Measurements from ENCODE around the gene CCSER1.

DNA sequence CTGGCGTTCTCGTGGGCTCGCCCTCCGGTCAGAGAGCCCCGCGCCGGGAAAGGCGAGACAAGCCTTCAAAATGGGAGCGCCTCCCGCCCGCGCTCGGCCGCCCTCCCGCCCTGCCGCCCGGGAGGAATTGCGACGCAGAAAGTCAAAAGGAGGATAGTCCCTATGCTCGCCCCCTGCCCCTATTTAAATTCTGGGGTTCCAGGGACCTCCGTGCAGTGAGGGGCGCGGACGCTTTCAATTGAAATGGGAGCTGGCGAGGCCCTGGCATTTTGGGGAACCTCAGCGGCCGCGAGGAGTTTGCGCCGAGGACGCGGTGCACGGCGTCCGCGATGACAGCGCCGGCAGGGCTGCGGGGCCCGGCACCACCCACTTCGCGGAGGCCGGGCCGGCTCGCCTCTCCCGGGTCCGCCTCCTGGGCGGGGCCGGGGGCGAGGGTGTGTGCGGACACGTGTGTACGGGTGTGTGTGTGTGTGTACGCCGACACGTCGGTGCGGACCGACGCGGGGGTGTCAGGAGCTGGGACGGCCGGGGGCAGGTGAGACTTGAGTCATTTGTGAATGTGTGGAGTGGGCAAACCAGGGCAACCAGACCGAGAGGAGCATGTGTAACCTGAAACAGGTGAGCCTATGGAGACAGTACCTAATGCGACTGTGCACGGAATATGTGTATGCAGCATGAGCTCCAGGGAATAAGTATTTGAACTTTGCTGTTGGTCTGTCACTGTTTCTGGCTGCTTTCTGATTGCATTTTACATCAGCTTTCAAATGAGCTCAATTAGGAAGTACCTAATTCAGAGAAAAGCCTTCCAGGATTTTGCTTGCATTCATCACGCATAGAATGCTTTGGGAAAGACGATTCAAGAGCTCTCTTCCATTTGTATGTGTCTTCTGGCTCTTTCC, 772 bp downstream of the HERC3 start:
- RRBS, result 2% methylated on average over 21 of the region's 68 CpGs

DNA sequence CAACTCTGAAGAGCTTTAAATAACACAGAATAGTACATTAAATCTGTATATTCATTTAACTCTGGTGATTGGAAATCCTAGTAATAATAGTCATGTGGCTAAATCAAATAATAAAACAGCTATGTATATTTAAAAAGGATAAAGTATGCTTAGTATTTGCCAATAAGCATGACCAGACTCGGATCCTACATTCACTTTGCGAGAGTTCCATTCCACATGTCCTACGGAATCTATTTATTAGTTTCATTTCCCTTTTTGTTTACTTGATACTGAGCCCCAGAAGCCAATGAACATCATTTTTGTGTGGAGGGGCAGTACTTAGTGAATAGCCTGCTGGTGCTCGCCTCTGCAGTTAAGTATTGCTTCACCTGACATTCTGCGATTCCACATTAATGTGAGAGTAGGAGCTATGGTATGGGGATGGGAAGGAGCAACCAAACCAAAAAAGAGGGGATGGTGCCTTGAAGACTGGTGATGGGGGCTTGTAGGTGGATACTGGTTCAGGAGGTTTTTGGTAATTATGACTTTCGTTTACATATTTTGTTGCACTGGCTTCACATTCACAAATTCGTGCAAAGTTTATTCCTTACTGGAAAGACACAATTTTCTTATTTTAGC, 58.6 kb upstream of the NAP1L5 start:
- RRBS, result no CpG with 5 or more reads among the region's 7 CpGs

DNA sequence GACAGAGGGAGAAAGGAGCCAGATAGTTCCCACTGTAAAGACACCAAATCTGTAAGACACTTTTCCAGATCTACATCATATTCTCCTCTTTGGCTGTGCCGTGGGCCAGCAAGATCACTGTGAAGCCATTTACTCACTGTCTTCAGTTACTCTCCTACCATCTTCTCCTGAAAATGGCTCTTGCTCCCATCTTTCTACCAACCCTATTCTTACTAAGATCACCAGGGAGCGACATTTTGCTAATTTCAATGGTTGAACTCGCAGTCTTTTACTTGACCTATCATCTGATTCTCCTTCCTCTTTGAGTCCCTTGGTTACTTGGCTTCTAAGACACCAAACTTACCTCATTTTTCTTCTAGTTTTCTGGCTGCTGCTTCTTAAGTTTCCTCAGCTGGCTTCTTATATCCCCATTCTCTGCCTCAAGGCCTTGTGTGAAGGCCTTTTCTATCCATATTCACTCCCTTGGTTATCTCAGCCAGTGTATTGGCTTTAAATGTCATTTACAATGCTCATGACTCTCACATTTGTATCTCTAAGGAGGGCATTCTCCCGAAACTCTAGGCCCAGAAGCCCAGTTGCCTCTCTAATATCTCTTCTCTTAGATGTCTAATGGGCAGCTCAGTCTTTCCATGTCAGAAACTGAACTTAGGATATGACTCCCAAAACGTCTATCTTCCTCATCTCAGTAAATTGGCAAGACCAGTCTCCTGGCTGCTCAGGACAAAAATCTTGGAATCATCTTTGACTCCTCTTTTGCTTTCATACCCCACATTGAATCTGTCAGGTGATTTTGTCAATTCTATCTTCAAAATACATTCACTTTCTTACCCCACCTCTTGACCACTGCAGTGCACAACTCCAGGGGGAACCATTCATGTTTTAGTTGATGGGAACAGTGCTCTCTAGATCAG, 80.2 kb upstream of the NAP1L5 start:
- RRBS, result no CpG with 5 or more reads among the region's 5 CpGs

DNA sequence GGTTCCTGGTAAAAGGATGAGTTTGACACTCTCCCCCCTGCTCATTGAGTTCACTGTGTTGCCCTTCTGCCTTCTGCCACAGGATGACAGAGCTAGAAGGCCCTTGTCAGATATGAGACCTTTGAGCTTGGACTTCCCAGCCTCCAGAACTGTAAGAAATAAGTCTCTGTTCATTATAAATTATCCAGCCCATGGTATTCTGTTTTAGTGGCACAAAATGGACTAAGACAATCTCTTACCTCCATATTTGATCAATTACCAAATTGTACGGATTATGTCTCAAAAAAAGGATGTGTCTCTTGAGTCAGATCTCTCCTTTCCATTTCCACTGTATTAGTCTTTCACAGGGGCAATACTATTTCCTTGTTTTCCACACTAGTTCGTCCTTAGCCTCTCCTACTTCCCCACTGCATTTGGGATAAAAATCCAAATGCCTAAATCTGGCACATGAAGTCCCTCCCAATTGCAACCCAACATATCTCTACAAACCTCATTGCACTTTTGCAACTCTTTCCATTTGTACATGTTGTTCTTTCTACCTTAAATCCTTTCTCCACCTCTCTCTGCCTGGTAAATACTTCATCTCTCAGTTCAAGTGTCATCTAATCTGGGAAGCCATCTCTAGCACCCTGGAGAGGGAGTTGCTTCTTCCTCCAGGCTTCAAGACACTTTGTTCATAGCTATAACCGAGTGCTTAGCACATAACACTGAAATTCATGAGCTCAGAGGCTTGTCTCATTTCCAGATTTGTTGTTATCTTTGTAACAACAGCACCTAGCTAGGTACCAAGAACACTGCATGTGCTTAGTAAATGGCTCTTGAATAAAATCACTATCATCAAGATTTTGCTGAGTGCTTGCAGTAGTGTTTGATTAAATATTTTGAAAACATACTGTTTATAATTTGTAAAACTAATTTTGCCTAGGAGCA, 114.6 kb upstream of the NAP1L5 start:
- RRBS, result no CpG with 5 or more reads among the region's 3 CpGs

- RRBS, result no CpG with 5 or more reads among the region's 4 CpGs
These were observed 47.9 kb downstream of the FAM13A start for GRCh38 chr4:89009061-89009435.

DNA sequence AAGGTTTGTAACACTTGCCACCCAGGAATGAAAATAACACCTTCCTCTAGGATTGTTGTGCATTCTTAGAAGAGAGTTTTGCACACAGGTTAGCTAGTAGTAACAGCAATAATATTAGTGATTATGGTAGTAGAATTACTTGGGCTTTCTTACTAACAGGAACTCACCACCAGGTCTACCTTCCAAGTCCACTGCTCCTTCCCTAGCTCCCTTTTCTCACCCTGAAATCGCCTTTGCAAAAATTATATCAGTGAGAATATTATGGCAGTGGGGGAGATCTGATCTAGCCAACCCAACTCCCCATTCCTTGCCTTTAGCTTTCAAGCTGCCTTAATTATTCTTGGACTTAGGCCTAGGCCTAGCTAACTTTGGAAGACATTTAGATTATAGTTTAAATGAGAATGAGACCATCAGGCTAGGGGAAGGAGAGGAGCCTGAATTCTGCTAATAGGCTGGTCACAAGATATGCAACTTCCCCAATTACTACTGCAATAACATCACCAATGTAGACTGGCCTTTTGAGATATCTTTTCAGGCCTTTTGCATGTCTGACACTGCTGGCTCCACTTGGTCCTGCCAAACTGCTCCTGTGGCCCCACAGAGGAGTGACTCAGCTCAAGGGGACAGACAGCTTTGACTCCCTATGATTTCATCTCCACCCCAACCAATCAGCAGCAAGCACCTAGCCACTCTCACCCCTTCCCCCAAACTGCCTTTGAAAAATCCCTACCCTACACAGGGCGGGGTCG, 23.0 kb downstream of the GPRIN3 start:
- RRBS, result no CpG with 5 or more reads among the region's 3 CpGs

- RRBS, result no CpG with 5 or more reads among the region's 13 CpGs
These were observed 8.5 kb downstream of the GPRIN3 start for GRCh38 chr4:89298698-89299924.

DNA sequence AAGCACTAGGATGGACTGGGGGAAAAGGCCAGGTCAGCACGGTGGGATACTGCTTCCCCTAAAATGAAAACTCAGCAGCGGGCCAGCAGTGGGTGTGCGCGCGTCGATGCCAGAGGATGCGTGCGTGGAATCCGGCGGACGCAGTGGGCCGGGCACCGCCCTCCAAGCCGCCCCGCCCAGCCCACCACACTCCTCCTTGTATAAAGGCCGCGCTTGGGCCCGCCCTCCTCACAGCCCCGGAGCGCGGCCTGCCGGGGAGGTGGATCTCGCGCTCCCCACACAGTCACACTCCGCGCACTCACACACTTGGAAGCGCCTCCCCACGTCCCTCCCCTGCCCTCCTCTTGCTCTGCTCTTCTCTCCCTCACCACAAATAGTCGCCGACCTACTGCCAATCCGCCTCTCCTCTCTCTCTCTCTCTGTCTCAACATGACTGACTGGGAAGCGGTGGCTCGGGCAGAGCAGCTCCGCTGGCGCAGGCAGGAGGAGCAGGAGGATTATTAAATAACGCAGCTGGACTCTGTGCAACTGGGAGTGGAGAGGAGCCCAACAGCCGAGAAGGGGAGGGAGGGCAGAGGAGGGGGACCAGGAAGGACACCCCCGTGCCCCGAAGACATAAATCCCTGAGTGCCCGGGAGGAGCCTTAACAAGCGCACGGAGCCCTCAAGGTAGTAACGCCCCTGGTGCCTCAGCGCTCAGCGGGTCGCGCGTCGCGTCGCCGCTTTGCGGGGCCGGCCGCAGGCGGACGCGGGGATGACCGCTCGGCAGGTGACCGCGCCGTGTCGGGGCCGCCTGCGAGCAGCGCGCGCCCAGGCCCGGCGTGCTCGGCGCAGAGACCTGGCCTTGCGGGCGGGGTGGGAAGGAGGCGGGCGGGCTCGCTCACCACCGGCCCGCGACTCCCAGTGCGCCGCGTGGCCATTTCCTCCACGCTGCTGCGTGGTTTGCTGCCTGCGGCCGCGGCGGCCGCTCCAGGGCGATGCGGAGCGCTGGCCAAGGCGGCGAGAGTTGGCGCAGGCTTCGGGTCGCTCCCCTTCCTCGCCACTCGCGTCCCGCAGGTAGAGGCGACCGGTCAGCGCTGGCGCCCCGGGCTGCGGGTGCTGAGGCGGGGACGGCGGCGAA, at the start of gene CCSER1:
Gene CCSER1 (plus strand): TSS at position 231 of the 1,119 bp plus-strand sequence.
- RRBS, result 2% methylated on average over 49 of the region's 113 CpGs

DNA sequence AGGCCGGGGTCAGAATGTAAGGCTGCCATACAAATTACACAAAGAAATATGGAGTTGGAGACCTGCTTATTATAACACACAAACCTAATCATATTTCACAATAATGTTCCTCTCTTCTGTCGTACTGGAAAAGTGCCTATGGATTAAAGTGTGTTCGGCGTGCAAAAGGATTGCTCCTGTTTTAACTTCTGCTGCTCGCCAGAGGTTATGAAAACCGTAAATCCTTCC, 670.4 kb upstream of the GRID2 start:
- RRBS, result no CpG with 5 or more reads among the region's 6 CpGs

GRCh38 chr4:92304736-92305113, 959 bp downstream of the GRID2 start:
- RRBS, result no CpG with 5 or more reads among the region's 12 CpGs

DNA sequence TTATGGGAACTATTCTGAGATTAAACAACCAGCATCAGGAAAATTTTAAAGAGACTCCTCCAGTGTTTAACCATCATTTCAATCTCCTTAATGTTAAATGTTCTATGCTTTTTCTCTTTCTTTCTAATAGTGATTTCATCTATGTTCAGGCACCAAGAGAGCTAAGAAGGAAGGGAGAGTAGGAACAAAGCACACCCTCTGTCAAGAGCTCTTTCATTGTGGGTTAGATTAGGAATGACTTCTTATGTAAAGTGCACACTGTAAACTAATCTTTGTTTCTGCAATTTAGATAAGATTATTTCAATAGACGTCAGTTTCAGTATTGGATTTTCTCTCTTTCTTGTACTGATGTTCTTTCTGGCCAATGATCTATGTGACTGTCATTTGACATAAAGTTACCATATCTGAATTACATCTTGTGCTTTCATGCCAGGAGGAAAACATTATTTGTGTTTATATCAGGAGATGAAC, 48.1 kb downstream of the ATOH1 start:
- RRBS, result no CpG with 5 or more reads among the region's 1 CpG

DNA sequence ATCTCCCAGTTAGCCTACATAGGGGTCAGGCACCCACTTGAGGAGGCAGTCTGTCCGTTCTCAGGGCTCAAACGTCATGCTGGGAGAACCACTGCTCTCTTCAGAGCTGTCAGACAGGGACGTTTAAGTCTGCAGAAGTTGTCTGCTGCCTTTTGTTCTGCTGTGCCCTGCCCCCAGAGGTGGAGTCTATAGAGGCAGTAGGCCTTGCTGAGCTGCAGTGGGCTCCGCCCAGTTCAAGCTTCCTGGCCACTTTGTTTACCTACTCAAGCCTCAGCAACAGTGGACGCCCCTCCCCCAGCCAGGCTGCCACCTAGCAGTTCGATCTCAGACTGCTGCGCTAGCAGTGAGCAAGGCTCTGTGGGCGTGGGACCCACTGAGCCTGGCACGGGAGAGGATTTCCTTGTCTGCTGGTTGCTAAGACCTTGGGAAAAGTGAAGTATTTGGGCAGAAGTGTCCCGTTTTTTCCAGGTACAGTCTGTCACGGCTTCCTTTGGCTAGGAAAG, 59.7 kb upstream of the SMARCAD1 start:
- RRBS, result no CpG with 5 or more reads among the region's 11 CpGs

DNA sequence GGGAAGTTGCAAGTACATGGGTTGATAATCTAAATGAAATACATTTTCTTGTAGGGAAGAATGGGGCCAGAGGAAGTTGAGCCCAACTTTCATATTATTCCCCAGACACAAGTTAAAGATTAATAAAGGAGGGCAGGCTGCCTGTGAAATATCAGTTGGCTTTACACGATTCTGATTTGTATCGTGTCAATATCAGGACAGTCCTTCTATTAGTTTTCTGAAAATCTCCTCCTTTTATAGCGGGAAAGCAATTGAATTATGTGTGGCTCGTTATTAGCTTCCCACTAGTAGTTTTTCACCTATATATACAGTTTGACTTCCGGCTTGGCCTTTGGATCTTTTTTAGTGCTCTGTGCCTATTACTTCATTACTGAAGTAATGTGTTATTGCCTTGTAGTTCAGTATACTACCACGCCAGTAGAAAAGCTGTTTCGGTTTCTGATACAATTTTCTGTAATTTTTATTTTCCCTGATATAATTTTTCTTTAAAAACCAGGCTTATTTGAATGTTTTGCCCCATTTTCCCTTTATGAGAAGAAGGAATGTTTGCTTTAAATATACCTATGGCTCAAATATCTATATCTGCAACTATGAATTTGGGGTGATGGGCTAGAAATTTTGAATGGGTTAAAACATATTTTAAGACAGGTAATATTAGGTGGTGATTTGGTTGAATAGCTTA, 1.9 kb downstream of the PDLIM5 start:
- RRBS, result no CpG with 5 or more reads among the region's 7 CpGs

DNA sequence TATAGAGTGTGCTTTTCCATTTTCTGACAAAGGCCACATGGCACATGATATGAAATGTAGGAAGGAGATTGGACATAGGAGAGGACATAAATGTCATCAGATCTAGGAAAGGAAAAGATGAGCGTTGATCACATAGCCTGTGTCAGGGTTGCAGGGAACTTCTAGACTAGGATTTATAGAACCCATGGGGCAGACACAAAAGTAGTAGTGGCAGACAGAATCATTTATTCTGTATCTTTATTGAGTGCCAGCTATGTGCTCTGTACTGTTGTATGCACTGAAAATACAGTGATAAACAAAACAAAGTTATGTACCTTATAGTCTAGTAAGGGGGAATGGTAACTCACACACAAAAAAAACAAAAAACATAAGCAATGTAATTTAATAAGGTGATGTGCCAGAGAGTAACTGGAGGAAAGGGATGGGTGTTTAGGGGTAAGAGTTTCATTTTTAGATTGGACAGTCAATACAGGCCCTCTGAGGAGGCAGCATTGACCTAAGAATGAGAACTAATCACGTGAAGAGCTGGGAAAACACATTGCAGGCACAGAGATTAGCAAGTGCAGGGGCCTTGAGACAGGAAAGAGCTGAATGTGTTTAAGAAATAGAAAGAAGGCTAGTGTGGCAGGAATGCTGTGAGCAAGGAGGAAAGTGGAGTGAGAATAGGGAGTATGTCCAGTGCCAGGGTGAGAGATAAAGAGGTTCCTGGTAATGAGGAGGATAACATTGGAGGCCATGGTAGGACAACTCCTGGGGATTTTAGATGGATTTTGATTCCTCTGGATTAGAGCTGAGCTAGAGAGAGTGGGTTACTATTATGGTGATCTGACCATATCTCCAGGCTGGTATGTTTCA, 17.4 kb downstream of the PDLIM5 start:
- RRBS, result no CpG with 5 or more reads among the region's 2 CpGs

DNA sequence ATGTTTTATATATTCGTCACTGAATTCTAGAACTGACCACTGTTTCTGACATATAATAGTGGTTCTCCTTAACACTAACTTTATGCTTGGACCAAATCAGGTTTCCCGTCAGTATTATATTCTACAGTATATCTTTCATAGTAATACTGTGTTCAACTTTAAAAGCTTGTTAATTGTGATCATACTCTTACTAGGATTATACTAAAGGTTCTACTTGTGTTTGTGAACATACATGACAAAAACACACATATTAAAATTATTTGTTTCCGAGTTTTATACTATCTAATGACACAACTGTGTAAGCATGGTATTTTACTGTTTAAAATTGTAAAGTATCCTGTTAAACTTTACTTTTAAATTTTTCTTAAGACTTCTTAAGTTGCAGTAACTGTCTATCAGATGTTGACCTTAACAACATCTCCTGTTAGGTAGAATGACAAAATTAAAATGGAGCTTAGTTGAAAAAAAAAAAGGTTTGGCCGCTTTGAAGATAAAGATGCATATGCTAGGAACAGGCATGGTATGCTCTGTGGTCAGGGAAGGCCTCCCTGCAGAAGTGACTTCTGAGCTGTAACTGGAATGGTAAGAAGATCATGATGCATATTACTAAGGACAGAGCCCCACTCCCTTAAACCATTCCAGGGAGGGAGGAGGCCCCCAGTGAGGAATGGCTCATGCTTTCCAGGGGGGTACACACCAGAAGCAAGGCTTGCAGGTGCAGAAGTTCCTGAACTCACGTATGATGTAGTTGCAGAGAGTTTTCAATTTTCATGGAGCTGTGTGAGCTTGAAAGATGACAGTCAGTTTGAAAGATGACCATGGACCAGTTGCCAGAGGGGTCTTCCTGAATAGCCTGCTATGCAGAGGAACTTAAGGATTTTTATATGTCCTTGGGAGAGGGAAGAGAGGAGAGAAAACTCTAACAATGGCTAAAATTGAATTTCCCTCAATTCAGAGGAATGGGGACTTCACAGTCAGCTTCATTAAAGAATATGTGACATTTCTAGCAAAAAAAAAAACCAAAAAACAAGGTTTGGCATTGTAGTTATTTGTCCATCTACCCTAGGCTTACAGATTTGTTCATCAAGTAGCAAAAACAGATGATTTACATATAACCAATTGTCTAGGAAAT, 43.7 kb downstream of the PDLIM5 start:
- RRBS, result no CpG with 5 or more reads among the region's 5 CpGs

GRCh38 chr4:94559562-94559977, 107.8 kb downstream of the PDLIM5 start:
- RRBS, result no CpG with 5 or more reads among the region's 2 CpGs

- RRBS, result no CpG with 5 or more reads among the region's 2 CpGs
These were observed 147.1 kb downstream of the PDLIM5 start for GRCh38 chr4:94598607-94599425.

GRCh38 chr4:94638696-94639603, 118.8 kb upstream of the BMPR1B start:
- RRBS, result no CpG with 5 or more reads among the region's 6 CpGs

GRCh38 chr4:94758304-94759329, 862 bp downstream of the BMPR1B start:
- RRBS, result 2% methylated on average over 12 of the region's 61 CpGs

DNA sequence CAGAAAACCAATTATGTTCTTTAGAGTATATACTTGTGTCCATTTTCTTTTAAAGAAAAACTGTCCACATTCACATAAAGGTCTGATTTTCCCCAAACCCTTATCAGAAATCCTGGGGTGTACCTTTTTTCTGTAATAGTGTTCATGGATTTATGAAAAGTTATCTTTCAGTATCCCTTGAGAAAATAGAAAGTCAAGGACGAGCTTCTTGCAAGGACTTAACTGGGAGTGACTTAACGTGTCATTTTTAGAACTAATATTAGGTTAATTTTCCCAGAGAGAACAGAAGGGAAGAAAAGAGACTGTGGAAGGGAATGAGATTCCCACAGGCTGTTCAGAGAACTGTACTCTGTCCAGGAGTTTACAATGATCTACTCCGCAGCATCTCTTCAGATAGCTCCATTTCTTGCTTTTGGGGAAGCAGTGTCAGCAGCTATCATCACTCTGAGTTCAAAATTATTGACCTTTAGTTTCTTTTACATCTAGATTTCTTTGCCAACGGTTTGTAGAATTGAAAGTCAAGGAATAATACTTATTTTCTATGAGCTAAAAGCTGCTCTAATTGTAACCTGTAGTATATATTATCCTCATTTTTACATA, 5.1 kb downstream of the UNC5C start:
- RRBS, result no CpG with 5 or more reads among the region's 4 CpGs

All from choroid plexus epithelial cell (primary cell).